Endometrial microvascular endothelial cells (primary cell): ENCODE results near the genes FAM217B and OSBPL2.

- RAMPAGE, long total RNA = no peak
Observed at GRCh38 chr20:58693012-58693812, 612 bp downstream of the NPEPL1 start.

DNA sequence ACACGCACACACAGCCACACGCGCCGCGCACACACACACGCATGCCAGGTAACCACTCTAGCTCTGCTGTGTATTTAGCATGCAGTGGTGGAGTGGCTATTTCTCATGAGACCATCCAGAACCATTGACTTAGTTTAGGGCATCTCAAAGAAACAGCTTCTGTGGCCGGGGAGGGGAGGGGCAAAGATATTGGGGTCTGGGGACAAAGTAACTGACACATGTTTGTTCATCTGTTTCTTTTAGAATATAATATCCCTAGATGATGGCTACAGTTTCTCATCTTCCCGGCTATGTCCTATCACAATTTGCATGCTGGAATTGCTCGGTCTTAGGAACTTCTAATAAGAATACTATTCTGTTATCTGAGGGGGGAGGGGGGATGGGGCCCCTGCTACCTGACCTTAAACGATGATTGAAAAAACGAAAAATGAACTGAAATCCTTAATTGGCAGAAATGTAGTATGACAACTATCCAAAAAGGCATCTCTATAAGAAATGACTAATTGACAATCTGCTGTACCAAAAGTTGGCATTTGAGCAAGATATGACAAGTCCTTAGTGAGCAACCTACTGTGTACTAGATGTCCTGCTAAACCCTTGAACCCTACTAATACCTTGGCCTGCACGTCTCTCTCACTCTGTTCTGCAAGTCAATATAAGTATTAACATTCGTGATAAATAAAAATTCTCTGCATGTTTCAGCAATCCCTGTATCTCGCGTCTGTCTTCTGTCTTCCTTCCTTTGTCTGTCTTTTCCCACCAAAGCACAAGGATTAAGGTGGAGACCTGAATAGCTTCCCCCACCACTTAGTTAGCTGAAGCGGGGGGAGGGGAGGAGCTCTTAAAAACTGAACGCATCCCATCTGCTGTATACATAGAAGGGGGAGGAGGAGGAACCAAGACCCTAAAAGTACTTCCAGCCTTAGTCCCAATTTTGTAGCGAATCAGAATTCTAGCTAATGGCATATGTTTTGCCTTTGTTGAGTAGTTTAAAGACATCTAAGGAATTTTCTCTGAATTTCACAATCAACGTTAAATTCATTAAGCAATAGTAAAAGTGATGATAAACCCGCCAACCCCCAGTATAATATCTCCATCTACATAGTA lies 8.8 kb downstream of the GNAS start:
- RAMPAGE, long total RNA = no peak

DNA sequence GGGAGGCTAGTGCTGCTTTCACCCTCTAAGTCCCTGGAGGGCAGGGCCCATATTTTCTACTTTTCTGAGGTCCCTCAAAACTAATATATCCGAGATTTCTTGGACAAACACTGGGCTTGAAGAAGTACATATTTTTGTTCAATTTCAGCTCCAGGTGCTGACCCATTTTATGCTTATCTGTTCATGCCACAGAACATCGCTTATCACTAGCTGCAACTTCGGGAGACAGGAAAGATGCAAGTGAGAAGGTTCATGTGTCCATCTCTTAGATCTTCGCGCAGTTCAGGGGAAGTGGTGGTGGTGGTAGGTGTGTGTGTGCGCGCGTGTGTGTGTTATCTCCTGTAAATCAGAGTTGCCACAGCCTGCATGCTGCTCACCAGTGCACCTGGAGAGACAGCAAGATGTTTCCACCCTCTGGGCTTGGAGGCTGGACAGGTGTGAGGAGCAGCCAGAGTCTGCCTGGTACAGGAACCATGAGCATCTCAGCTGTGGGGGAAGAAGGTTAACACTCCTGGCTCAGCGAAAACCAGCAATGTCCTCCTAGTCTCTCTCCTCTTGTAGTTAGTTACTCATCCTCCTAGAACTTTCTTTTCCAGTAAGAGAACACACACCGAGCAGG lies 5.3 kb upstream of the TUBB1 start:
- RAMPAGE, long total RNA = no peak

DNA sequence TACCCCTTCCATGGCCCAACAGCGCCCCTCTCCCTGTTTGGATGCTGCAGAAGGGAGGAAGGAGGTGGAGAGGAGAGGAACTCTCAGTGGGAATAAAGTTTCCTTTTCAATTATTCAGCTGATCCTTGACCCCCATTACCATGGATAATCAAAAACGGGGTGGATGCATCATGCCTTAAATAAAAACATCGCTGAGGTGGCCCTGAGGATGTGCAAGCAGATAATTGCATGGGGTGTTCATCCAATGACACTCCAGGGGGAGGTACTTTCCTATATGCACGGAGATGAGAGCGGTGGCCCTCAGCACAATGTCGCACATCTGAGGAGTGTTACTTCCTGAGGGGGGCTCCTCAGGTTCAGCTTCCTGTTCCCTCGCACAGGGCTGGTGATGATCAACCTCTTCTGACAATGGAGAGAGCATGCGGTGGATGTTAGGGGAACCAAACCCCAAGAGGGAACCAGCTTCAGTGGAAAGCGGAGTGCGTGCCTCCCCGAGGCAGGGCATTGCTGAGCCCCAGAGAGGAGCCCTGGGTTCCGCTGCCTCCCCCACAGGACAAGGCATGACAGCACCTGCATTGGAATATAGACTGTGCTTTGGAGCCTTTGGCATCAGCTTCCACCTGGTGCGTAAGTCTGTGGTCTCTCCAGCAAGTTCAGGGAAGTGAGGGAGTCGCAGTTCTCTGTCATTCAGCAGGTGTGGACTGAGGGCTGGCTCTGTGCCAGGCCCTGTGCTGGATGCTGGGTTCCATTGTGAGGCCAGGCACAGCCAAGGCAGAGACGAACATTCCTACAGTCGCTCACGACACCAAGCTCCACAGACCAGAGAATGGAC lies 4.1 kb upstream of the ZNF831 start:
- RAMPAGE, long total RNA = no peak

DNA sequence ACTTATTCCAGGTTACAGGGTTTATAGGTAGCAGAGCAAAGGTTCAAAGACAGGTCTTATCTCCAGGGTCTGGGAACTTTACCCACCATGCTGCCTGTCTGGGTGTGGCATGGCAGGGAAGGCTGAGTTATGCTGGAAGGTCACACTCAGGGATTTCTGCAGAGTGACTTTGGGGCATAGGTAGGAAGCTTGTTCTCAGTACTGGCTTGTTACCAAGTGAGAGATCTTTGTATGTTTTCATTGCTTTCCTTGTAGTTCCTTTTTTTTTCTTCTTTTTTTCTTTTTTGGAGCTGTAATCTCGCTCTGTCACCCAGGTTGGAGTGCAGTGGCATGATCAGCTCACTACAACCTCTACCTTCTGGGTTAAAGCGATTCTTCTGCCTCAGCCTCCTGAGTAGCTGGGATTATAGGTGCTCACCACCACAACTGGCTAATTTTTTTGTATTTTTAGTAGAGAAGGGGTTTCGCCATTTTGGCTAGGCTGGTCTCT lies 1.9 kb downstream of the ZNF831 start:
- RAMPAGE, long total RNA = no peak

DNA sequence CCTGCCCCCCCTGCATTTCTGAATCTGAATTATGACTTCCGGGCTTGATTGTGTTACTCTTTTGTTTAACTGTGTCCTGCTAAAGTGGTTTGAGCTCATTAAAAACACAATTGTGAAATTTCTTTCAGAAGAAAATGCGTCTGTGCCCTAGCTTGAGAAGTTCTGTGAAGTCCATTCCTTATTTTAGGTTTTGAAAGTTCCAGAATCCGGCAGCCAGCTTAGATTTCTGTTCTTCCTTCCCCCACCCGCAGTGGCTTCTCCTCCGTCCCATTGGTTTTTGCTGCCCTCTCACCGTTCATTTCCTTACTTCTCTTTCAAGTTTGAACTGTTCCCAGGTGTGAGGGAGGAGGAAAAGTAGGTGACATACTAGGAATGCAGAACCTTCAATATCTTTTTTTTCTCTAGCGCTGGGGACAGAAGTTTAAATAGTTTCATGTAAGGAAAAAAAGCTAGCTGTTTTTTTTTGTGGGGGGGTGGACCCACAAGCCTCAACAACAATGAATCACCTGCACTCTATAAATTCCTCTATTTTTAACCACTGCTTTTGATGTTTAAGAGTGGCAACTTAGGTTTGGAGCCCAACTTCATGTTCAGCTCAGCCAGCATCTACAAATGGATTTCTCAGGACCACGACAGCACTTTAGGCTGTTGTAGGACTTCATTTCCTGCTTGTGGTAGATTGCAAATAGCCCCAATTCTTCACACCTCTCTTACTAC lies 7.2 kb upstream of the EDN3 start:
- RAMPAGE, long total RNA = no peak

- RAMPAGE, long total RNA = no peak
Observed at GRCh38 chr20:59403716-59404116, 103.3 kb downstream of the EDN3 start.

- RAMPAGE, long total RNA = no peak
Observed at GRCh38 chr20:59469566-59470292, 134.6 kb upstream of the PHACTR3 start.

DNA sequence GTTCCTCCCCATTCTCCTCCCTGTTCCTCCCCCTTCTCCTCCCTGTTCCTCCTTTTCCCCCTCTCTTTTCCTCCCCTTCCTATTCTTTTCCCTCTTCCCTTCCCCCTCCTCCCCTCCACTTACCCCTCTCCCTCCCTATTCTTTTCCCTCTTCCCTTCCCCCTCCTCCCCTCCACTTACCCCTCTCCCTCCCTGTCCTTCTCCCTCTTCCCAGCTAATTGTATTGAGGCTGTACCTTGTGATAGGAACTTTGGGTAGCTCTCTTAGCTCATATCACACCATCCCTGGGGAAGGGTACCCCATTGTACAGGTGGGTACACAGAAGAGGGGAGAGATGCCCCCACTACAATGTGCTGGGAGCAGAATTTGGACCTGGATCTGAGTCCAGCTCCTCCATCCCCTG lies 70.7 kb downstream of the PHACTR3 start:
- RAMPAGE, long total RNA = no peak

- RAMPAGE, long total RNA = start-site peak on the plus strand at chr20:59940383-59940481, 50 and 23 reads in 2 replicates
Observed at GRCh38 chr20:59940096-59941471, at the start of gene FAM217B. Gene FAM217B (plus strand): TSS chr20:59940389.

DNA sequence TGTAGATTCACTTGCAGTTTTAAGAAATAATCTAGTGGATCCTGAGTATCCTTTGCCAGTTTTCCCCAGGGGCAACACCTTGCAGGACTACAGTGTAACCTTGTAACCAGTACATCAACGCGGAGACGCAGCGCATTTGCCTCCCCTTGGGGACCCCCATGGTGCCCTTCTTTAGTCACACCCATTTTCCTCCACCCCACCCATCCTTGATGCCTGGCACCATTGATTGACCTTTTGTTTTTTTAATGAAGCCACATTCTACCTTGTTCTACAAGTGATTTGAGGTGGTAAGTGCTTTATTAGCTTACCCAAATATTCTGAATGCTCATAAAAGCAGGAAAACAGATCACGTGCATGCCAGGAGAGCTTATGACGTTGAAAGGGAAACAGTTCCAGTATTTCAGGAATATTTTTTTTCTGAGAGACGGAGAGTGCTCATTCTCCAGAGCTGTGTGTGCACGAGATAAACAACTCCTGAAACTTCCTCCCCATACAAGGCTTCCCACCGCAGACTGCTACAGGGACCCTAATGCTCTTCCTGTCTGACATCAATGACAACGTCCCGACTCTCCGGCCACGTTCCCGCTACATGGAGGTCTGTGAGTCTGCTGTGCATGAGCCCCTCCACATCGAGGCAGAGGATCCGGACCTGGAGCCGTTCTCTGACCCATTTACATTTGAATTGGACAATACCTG lies 35.7 kb downstream of the CDH26 start:
- RAMPAGE, long total RNA = no peak

DNA sequence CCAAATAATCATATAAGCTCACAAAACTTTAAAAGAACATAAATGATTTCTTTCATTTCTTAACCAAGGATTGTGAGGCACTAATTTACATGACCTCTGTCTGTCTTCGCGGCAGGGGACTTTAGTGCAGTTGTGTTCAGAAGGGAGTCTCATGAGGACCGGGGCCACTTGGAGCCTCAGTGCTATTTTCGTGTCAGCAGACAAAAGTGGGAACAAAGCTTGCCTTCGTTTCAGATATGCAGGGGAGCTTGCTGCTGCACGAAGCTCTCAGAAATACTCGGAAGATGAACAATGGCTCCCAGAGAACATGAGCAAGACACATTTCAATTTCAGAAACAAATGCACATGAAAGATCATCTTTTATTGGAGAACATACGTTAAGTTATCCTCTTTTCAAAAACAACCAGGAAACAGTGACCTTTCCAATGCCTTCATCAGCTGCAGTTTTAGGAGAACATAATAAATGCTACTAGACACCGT lies 497.1 kb downstream of the CDH26 start:
- RAMPAGE, long total RNA = no peak

DNA sequence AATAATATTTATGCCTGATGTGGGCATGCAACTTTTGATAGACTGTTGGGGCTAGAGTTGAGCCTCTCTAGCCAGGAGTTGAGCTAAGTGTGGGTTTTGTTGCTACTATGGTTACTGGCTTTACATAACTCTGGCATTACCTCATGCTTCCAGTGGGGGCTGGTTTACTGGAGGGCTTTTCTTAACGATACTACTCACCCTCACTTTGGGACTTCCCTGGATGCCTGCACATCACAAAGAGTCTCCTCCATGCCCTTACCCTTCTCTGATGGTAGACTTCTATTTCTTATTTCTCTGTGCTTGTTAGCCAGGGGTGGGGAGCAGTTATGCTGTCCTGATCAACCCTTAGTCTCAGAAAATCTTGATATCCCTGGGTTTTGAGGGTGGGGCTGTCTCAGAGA lies 524.6 kb upstream of the CDH4 start:
- RAMPAGE, long total RNA = no peak

GRCh38 chr20:61525603-61526325 lies 273.7 kb downstream of the CDH4 start:
- RAMPAGE, long total RNA = no peak

GRCh38 chr20:62010976-62011302 lies 54.7 kb downstream of the TAF4 start:
- RAMPAGE, long total RNA = no peak

GRCh38 chr20:62104590-62105348 lies 17.5 kb upstream of the LSM14B start:
- RAMPAGE, long total RNA = no peak

DNA sequence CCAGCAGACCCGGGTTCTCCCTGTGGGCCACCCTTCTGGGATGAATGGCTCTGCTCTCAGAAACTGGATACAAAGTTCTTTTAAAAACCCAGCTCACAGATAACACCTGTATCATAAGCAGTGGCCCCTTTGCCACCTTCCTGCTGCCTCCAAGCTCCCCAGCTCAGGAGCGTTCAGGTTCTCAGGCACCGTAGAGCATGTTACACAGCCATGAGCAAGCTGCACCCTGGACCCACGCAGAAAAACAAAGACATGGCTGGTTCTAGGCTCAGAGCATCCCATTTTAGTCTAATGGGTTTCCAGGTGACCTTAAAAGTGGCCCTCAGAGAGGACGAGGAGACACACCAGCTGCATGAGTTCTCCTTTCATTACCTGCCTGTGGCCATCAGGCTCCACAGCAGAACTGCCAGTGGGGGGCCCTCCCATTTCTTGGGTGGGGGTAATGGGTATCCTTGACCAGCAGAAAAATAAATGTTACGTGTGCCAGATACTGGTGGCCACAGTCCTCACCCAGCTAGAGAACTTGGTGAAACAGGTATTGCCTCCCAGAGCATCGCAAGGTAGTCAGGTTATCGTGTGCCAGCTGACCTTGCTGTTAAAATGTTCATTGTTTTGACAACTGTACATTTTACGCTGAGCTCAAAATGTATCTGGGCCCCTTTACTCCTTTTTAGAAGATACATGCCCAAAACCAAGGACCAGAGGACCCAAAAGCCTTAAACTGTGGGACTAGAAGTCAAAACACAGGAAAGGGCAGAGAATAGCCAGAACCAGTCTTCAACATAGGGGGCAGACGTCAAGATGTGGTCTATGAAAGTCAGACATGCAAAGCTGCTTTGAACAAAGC lies 7.4 kb downstream of the PSMA7 start:
- RAMPAGE, long total RNA = no peak

DNA sequence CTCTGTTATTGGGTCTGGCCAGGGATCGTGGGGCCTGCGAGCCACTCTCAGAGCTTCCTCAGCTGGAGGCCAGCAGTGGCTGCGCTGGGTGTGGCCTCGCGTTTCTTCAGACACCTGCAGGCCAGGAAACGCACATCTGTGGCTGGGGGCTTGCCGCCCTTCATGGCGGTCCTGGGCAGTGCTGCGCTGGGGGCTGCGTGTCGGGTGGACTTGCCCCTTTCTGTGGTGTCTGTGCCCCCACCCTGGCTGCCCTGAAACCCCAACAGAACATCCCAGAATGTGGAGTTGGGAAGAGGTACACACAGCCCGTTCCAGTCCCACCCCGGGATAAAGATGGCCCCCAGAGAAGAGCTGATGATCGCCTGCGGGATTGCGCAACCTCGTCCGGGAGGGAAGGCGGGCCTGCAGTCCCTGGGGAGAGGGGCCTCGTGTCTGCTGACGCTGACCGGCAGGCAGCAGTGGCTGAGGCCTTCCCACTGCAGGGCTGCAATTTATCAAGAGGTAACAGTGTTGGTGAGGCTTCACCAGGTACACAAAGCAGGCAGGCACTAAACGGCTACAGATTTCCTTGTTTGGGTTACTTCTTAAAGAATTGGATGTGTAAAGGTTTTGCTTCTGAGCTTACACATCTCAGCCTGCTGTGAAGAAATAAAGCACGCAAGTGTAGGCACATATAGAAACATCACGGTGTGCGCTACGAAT lies 16.8 kb upstream of the MTG2 start:
- RAMPAGE, long total RNA = no peak

DNA sequence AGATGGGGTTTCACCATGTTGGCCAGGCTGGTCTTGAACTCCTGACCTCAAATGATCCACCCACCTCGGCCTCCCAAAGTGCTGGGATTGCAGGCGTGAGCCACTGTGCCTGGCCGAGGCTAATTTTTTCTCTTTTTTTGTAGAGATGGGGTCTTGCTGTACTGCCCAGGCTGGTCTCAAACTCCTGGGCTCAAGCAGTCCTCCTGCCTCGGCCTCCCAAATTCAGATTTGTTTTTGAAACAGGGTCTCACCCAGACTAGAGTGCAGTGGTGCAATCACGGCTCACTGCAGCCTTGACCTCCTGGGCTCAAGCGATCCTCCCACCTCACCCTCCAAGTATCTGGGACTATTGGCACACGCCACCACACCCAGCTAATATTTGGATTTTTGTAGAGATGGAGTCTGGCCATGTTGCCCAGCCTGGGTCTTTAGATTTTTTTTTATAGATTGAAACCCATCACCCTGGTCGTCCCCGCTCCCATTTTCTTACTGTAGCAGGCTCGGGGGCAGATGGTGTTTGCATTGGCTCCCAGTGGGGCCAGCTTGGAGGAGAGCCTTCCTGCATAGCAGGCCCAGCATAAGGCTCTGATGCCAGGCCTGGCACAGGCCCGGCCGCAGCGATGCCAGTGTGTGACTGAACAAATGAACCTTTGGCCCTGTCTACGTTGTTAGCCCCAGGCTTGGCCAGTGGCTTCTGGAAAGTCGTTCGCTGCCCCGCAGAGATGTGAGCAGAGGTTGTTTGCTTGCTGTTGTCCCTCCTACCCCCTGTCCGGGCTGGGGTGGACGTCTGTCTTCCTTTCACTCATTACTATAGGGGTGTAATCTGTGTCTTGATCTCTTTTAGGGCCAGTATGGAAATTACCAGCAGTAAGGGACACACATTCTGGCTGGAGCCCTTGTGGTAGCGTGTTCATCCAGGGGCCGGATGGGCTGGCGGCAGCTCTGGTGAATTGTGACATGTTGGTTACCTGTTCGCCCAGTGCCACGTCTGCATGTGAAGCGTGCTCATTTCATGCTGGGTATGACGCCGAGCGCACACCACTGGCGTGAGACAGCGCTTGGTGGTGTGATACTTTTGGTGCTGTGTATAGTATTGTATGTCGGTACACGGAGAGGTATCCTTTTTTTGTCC lies 4.1 kb upstream of the MTG2 start:
- RAMPAGE, long total RNA = no peak

GRCh38 chr20:62237844-62238820 lies at the start of gene OSBPL2:
Gene OSBPL2 (plus strand): TSS chr20:62238521.
- RAMPAGE, long total RNA = start-site peak on the plus strand at chr20:62238485-62238558, 134 and 115 reads in 2 replicates